Osteocyte (in vitro differentiated cells): ENCODE measurements around a stretch of chr1.

DNA sequence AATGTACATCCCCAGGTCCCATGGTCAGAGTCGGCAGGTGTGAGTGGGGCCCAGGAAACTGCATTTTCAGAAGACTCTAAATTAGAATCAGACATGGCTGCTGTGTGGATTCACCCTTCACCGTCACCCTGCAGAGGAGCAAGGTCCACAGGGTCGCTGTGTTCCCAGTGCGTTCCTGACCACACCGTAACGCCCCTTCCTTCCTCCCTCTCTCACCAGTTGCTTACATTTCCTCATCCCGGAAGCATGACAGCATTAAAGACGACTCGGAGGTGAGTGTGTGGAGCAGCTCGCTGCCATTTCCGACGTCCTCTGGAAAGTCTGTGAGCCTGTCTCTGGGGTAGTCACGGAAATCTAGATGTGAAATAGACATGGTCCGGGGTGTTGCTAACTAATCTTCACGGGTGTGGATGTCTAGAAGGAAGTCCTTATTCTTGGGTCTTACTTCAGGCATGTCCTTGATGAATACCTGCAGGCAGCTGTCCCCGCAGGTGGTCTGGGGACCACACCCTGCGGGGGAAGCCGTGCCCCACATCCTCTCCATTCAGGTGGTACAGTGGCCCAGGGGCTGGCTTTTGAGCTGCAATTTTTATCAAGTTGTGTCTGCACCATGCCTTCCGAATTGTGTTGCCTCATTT, 45.8 kb downstream of the FAAP20 start:
- PRO-cap = no peak

- PRO-cap = no peak
These were observed 27.3 kb downstream of the FAAP20 start for GRCh38 chr1:2167370-2167609.

DNA sequence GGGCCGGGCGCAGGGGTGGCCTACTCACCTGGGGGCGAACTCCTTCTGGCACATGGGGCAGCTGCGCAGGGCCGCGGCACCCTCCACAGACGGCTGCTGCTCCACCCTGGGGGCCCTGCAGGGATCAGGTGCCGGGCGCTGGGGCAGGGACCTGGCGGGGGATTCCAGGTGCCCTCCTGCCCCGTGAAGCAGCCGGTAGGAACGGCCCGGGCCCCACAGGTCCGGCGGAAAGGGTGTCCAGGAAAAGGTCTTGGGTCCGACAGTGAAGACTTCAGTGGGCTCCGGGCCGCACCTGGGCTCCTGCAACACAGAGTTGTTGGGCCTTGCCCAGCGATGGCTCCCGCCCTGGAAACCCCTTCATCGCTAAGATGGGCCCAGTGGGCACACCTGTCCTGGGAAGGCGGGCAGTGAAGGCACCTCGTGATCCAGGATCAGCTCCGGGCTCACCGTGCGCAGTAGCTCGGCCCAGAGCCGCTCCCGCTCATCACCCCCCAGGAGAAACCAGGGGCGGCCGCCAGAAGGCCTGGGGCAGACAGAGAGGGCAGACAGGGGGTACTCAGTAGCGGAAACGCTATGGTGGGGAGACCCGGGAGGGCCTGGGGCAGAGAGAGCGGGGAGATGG, 850 bp downstream of the FAAP20 start:
- PRO-cap = no peak

GRCh38 chr1:2204976-2205661, 10.5 kb upstream of the FAAP20 start:
- PRO-cap = unidirectional peak, plus-strand start at chr1:2205363; bidirectional peak, plus-strand start at chr1:2205442, minus-strand start at chr1:2205459

DNA sequence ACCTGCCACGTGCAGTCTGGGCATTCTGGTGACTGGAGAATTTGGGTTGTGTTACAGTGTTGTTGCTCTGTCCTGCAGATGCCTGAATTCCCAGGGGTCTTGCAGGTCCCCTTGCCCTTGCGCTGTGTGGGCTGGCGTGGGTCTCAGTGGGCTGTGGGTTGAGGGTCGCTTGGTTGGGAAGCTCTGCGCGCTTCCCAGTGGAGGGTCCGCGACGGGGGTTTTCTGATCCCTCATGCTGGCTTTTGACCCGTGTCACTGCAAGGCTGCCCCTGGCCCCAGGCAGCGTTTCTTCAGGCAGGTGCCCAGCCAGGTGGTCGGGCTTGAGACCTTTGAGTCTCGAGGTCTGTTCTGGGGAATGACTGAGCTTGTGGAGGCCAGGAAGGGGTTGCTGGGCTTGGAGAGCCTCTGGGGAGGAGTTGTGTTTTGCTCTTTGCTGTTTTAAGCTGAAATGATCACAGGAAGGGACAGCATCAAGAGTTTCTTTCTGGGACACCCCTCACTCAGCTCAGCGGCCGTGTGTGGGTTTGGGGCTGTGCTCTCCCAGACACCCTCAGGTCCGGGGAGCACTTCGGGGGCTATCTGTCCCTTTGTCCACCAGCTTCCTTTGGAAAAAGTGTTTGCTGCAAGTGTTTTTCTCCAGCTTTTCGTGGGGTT, 5.4 kb downstream of the SKI start:
- PRO-cap = no peak

DNA sequence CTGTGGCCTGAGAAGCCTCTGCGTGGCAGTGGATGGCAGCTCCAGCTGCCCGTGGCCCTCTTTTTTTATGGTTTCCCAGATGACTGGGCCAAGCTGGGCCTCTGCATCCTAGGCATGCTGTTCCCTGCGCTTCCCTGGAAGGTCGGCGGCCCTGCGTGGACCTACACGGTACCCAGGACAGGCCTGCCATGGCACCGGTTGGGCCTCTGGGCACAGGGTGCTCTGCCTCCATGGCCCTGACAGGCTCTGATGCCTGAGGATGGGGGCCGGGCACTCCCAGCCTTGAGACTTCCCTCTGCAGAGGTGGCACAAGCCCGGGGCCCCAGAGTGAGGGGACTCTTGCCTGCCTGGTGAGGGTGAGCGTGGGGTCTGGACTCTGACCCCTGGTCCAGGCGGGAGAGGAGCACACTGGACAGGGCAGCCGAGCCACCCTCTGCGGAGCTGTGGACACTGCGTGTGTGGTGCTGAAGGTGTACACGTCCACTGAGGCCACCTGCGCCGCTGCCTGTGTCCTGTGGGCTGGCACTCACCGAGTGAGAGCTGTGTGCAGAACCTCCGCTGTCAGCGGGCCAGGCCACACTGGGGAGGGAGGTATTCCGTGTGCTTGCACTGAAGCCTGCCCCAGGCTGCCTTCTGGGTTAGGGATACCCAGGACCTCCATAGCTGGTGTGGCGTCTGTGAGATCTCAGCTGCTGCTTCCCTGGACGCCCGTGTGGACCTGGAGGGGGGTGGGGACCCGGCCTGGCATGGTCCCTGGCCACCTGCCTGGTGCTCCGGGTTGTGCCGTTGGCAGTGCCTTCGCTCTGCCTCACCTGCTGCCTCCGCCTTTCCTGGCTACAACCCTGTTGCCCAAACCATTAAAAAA, 10.3 kb downstream of the SKI start:
- PRO-cap = no peak

- PRO-cap = no peak
These were observed 11.1 kb downstream of the SKI start for GRCh38 chr1:2239101-2239748.

DNA sequence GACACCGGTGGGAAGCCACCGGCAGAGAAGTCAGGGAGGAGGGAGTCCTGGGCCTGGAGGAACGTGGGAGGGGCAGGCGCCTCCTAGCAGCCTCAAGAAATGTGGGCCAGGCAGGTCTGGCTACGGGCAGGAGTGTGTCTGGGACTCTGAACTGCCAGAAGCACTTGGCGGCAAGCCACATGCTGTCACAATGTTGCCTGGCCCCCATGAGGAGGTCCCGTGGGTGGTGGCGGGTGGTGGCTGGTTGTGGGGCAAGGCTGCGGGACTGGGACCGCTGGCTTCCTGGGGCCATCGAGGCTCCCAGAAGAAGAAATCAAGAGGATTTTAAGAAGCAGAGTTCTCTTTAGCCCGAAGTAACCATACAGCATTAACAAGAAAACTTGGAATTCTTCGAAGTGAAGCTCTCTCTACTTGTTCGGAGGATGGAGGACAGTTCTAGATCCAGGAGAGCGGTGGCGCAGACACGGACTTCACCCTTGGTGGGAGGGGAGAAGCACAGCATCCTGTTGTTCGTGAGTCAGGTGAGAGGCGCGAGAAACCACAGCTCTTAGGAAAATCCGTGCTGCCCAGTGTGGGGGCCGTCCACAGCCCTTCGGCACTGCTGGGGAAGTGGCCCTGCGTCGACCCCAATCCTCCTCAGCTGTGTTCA, 12.3 kb downstream of the SKI start:
- PRO-cap = no peak

DNA sequence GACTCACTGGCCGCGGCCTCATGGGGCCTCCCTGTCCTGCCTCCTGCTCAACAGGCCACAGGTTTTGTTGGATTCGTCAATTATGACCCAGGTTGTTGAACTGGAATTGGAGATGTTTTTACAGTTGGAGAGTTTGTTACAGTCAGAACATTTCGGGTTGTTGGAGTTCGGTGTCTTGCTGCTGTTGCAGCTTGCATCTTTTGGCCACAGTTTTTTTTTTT, 21.5 kb downstream of the SKI start:
- PRO-cap = no peak

- PRO-cap = no peak
These were observed 27.8 kb downstream of the SKI start for GRCh38 chr1:2255860-2256467.

GRCh38 chr1:2283284-2284132, 55.4 kb downstream of the SKI start:
- PRO-cap = no peak

DNA sequence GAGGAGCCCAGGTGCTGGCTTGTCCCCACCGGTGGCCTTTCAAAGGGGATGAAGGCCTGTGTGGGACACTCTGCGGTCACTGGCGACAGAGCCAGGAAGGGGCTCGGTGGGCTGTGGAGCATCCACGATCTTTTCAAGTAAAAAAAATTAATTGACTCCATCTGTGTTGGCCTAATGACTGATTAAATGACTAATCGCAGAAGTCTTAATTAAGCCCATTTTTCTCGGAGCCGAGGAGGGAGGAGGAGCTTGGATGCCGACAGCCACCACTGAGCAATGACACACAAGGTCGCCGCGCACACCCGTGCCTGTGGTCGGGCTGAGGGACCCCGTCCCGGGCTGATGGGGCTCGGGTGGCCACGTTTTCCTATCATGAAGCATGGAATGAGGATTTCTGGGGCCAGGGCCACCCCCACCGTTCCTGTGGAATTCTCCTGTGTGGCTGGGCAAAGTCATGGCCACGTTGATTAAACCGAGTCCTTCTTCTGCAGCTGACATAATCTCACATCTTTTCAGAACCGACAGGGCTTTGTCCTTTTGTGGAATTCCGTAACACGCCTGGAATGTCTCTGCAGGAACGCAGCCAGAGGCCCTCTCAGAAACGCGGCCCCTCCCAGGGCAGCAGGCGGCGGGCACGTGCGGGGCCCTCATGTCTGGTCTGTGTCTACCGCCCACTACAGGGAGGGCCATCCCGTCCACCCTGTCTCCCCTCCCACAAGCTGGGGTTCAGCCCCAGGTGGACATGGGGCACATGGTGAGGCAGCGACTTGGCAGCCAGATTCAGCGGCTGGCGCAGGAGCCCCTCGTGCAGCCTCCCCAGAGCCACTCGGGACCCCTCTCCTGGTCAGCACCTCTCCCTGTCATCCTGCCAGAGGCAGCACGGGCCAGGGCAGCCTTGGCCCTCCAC, 60.7 kb downstream of the MORN1 start:
- PRO-cap = no peak

DNA sequence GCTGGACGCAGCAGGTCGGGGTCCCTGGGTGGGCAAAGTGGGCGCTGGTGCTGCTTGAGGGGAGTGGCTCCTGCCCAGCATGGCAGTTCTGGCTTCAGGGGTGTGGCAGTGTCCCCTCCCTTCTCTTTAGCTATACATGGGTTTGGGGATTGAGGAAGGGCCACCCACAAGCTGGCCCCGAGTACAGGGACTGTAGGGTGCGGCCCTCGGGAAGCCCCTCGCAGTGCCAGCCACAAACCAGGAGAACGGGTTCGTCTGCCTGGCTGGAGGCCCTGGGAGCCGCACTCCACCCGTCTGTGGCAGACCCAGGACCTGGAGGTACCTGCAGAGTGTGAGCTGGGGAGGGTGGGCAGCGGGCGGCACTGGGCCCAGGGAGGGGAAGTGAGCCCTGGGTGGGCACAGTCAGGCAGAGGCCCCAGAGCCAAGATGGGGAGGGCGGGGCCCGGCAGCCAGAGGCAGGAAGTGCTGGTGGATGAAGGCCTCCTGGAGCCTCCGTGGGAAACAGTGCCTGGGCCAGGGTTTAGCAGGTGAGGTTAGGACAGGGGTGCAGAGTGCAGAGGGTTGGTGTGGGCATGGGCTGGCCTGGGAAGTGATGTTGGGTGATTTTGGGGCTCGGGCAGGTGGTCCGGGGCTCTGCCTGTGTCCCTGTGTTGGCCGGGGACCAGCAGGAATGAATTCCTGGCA, 4.0 kb upstream of the PEX10 start:
- PRO-cap = no peak

DNA sequence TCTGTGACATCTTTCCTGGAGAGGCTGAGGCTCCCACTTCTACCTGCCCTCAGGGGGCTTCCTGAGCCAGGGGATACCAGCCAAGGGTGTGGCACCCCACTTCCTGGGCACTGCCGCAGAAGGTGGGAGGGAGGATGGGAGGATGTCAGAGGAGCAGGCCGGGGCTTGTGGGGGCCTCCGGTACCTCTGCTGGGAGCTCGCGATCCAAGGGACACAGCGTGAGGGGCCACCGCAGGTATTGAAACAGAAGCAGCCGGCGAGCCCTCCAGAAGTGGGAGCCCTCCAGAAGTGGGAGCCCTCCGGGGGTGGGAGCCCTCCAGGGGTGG, 15.1 kb upstream of the PEX10 start:
- PRO-cap = no peak

GRCh38 chr1:2480905-2481334, 4.8 kb downstream of the PLCH2 start:
- PRO-cap = no peak

DNA sequence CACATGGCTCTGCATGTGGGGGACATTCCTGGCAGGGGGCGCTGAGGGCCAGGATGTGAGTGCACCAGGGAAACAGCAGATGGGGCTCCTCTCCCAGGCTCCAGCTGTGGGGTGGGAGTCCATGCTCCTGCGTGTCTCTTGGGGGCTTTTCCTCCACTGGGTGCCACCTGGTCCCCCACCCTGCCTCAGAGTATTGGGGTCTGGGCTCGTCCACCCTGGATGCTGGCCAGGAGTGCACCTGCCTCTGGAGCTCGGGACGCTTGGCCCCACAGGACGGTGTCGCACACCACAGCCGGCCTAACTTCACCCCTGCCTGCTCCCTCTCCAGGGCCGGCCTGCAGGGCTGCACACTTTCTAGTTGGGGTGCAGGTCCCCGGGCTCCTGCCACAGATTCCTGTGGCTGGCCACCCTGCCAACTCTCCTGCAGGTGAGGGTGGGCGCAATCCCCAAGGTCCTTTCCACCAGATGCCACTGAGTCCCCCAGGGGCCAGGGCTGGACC, 1.1 kb upstream of the TNFRSF14 start:
- PRO-cap = no peak

GRCh38 chr1:2570301-2570872, 14.2 kb downstream of the TNFRSF14 start:
- PRO-cap = no peak

- PRO-cap = no peak
These were observed 4.6 kb downstream of the PRDM16 start for GRCh38 chr1:3073471-3074172.

- PRO-cap = no peak
These were observed 13.9 kb downstream of the PRDM16 start for GRCh38 chr1:3082840-3083281.

DNA sequence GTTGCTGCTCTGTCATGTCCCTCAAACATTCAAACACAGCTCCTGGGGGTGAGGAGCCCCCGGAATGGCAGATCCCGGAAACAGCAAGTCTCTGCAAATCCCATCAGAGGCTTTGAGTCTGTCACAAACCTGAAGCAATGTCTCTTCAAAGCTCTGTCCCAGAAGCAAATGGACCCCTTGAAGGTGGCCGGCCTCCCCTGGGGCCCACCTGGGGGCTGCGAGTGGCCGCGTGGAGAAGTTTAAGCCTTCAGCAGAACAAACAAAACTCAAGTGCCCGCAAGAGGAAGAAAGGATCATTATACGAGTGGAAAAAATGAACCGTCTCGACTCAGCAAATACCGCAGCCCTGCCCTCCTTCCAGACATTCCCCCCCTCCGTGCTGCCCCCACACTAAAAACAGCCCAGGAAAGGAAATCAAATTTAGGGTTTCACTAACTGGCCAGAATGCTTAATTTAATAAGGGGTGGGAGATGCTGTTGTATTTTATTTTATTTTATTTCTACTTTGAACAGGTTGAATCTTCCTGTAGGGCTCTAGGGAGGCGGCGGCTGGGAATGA, 53.4 kb downstream of the PRDM16 start:
- PRO-cap = no peak